ENCODE data around the genes C14orf180, JAG2 and BTBD6.

GRCh38 chr14:104240153-104240941 is 102.0 kb downstream of the KIF26A start:
- PRO-cap, 7 experiments = no peak in any of the 7 experiments
- RAMPAGE, long total RNA, 2 experiments = no peak in any of the 2 experiments

DNA sequence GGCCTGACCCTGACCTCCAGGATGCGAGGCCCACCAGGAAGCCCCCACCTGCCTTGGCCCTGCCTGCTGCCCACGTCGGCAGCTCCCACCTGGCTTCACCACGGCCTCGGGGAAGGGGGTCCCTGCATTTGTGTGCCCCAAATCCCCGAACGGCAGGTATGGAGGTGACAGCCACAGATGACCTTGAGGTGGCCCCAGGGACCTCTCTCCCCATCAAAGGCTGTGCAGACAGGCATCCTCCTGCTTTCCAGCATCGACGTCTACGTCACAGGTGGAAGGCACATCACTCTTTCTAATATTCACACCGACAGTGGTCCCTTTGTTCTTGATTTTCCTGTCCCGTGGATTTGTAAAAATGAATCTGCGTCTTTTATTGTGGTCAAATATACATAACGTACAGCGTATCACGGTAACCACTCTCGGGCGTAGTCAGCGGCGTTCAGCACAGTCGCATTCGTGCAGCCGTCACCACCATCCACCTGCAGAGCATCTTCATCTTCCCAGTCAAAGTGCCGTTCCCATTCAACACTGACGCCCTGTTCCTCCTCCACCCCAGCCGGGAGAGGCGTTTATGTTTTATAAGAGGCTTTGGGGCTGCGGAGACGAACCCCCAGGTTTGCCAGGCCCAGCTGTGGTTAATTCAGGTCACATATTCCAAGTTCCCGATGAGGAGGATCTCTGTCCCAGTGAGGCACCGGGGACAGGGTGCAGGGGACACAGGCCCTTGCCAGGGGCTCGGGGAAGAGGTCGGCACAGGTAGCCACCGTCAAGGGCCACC is 189.6 kb upstream of the C14orf180 start:
- PRO-cap, 7 experiments = no peak in any of the 7 experiments
- RAMPAGE, long total RNA, 2 experiments = no peak in any of the 2 experiments

DNA sequence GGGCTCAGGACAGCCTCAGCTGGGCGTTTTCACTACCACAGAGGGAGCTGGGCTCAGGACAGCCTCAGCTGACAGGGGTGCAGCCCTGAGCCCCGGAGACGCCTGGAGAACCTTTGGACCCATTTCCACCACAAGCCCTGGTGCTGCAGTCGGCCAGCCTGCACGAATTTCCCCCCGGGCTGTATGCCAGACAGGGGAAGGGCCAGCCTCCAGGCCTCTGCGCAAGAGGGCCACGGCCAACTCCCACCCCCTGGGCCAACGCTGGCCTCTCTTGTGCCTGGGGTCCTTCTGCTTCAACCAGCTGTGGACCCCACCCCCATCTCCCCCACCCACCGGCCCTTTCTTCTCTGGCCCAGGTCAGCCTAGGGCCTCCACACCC is 2.6 kb upstream of the C14orf180 start:
- PRO-cap, 7 experiments = no peak in any of the 7 experiments
- RAMPAGE, long total RNA, 2 experiments = no peak in any of the 2 experiments

DNA sequence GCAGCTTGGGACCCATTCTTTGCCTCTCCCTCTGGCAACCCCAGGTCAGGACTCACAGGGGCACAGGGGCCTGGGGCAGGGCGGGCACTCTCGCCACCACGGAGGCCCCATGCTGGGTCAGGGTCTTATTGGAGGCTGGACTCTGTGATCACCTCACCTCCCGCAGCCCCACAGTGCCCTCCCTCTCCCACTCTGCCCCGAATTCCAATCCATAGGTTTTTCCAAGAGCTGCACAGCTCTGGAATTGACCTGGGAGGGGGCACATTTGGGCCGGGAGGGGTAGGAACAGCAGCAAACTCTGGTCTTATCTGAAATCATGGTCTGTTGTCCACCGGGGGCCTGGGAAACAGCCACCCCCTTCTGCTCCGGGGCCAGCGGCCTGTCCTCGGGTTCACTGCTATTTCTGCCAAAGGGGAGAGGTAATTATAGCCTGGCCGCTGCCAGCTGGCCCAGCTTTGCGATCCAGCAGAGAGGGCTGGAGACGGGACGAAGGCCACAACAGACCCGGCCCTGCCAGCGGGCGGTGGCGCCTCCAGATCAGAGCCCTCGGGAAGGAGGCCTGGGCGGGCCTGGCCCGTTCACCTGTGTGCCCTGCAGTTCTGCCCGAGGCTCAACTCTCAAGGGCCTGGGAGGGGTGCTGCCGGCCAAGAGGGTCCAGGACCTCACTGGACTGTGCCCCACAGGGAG is at the start of gene C14orf180:
TSS of gene C14orf180 (plus strand) at position 496 of the 687 bp plus-strand sequence.
- PRO-cap, 7 experiments = no peak in any of the 7 experiments
- RAMPAGE, long total RNA, 2 experiments = no peak in any of the 2 experiments

DNA sequence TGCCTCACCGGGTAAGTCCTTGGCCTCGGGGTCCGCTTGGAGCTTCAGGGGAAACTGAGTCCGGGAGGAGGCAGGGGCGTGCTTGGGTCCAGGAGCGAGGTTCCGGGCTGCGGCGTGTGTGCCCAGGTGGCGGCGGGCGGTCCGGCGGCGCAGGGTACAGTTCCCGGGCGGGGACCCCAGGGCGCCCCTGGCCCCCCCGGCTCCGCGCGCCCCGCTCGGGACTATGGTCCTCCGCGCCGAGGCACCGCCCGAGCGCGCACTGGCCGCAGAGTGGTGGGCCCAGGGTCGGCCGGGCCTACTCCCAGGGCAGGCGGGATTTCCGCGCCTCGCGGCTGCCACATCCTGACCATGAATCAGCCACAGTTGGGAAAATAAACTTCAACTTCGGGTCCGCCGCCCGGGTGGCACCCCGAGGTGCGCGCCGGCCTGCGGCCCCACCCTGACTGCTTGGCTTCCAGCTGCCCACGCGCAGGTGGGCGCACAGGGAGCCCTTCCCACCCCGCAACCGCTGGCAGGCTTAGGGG is 373 bp downstream of the INF2 start:
- PRO-cap, 7 experiments = peak in 2 of 7 experiments; most common minus-strand start position 355 of the sequence (in 2)
- RAMPAGE, long total RNA, 2 experiments = no peak in any of the 2 experiments

DNA sequence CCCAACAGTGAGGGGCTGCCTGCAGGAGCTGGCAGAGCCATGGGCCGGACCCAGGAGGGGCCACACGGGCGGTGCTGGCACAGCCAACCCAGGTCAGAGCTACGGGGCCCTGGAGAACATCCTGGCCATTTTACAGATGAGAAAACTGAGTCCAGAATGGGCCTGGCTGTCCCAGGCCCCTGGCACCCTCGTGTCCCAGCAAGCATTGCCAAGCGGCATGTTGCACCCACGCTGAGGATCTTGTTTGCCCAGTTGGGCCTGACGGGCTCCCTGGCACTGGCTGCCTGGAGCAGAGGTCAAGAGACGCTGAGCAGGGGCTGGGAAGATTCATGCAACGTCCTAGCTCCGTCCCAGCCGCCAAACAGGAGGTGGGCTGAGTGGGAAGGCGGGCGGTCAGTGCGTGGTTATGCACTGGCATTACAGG is 4.7 kb downstream of the INF2 start:
- PRO-cap, 7 experiments = no peak in any of the 7 experiments
- RAMPAGE, long total RNA, 2 experiments = no peak in any of the 2 experiments

- PRO-cap, 7 experiments = no peak in any of the 7 experiments
- RAMPAGE, long total RNA, 2 experiments = no peak in any of the 2 experiments
Measured at GRCh38 chr14:104789749-104790271, 5.7 kb downstream of the AKT1 start.

- PRO-cap, 7 experiments = peak in 1 of 7 experiments; most common plus-strand start chr14:104794284 (in 1)
- RAMPAGE, long total RNA, 2 experiments = no peak in any of the 2 experiments
Measured at GRCh38 chr14:104793856-104794530, 1.6 kb downstream of the AKT1 start.

- PRO-cap, 7 experiments = no peak in any of the 7 experiments
- RAMPAGE, long total RNA, 2 experiments = no peak in any of the 2 experiments
Measured at GRCh38 chr14:104827009-104828172, 26.5 kb downstream of the ZBTB42 start.

DNA sequence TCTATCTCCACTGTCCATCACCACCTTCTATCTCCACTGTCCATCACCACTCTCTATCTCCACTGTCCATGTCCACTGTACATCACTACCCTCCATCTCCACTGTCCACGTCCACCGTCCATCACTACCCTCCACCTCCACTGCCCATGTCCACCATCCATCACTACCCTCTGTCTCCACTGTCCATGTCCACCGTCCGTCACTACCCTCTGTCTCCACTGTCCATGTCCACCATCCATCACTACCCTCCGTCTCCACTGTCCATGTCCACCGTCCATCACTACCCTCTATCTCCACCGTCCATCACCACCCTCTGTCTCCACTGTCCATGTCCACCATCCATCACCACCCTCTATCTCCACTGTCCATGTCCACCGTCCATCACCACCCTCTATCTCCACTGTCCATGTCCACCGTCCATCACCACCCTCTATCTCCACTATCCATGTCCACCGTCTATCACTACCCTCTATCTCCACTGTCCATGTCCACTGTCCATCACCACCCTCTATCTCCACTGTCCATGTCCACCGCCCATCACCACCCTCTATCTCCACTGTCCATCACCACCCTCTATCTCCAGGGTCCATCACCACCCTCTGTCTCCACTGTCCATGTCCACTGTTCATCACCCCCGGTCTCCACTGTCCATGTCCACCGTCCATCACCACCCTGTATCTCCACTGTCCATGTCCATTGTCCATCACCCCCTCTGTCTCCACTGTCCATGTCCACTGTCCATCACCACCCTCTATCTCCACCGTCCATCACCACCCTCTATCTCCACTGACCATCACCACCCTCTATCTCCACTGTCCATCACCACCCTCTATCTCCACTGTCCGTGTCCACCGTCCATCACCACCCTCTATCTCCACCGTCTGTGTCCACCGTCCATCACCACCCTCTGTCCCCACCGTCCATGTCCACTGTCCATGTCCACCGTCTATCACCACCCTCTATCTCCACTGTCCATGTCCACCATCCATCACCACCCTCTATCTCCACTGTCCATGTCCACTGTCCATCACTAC is 3.7 kb upstream of the CEP170B start:
- PRO-cap, 7 experiments = no peak in any of the 7 experiments
- RAMPAGE, long total RNA, 2 experiments = no peak in any of the 2 experiments

- PRO-cap, 7 experiments = peak in 4 of 7 experiments; most common plus-strand start chr14:104865930 (in 3); most common minus-strand start chr14:104865817 (in 4)
- RAMPAGE, long total RNA, 2 experiments = no peak in any of the 2 experiments
Measured at GRCh38 chr14:104865525-104866312, 651 bp downstream of the CEP170B start.

- PRO-cap, 7 experiments = no peak in any of the 7 experiments
- RAMPAGE, long total RNA, 2 experiments = no peak in any of the 2 experiments
Measured at GRCh38 chr14:104974050-104974383, 4.2 kb downstream of the AHNAK2 start.

DNA sequence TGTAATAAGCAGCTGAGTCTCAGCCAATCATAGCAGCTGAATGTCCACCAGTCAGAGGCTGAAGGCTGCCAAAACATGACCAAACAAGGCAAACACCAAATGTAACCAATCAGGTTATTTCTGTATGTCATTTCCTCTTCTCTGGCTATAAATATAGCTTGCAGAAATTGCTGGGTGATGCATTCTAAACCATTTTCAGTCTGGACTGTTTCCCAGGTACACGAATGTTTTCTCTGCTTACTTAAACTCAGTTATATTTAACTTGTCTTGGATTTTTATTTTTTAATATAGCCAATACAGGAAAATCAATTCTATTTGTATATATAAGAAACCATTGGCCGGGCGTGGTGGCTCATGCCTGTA is 6.3 kb upstream of the CDCA4 start:
- PRO-cap, 7 experiments = no peak in any of the 7 experiments
- RAMPAGE, long total RNA, 2 experiments = no peak in any of the 2 experiments

- PRO-cap, 7 experiments = peak in 5 of 7 experiments; most common plus-strand start chr14:105168910 (in 1); most common minus-strand start chr14:105168728 (in 5)
- RAMPAGE, long total RNA, 2 experiments = no peak in any of the 2 experiments
Measured at GRCh38 chr14:105168370-105169545, at the start of gene JAG2. Gene JAG2 (minus strand): TSS chr14:105168776.

DNA sequence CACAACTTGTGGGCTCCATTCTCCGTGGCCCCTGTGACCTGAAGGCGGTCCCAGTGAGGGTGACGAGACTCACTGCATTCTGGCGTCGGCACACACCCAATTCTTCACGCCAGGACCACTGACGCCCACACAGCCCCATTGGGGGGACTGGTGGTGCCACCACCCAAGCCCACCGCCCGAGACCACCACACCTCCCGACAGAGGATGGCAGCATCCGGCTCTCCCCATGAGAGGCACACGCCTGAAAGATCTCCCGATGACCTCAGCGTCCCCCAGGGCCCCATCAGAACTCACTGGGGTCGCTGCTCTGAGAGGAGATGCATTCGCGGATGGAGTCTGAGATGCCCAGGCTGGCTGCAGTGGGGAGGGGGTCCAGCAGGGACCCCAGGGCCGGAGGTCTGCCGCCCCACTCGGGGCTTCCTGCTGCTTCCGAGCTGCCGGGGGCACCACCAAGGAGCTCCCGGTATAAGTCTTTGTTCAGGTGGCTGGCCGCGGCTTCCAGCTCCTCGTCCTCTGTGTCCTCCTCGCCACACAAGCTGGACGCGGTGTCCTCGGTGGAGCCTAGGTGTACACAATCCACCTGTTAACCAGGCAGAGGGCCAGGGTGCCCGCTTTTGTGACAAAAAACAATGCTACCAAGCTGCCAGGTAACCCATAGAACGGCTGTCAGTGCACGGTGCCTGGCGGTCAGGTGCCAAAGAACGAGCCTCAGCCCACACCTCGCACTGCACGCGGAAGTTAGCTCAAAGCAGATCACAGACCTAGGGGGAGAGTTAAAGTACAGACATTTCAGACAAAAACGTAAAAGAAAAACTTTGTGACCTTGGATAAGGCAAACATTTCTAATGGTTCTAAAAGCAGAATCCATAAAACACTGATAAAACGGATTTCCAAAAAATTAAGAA is 26.7 kb upstream of the BTBD6 start:
- PRO-cap, 7 experiments = no peak in any of the 7 experiments
- RAMPAGE, long total RNA, 2 experiments = start-site peak on the minus strand in 2 of 2 experiments, centred at positions 359 to 543 of the sequence, 7 to 10 reads per replicate

DNA sequence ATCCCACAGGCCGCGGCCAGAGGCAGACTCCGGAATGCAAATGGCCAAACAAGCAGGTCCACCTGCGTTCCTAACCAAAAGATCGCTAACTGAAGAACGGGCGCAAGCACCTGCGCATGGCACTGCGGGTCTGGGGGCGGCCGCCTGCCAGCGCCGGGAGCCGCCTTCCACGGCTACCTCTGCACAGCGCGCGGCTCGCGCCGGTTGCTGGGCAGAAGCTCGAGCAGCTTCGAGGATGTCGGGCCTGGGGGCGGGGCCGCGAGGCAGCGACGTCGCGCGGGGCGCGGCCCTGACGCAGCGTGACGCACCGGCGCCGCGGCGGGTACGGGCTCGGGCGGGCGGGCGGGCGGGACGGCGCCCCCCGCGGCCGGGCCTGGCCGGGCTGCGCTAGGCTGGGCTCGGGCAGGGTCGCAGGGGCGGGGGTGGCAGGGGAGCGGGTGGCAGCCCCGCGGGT is at the start of gene BTBD6:
TSS of gene BTBD6 (plus strand) at position 295 of the 454 bp plus-strand sequence.
- PRO-cap, 7 experiments = peak in 7 of 7 experiments; most common plus-strand start position 300 of the sequence (in 5); most common minus-strand start position 209 of the sequence (in 7)
- RAMPAGE, long total RNA, 2 experiments = start-site peak on the minus strand in 1 of 2 experiments, centred at position 208 of the sequence, 9 reads per replicate

GRCh38 chr14:105249555-105250281 is 1.4 kb downstream of the BTBD6 start:
- PRO-cap, 7 experiments = no peak in any of the 7 experiments
- RAMPAGE, long total RNA, 2 experiments = no peak in any of the 2 experiments

GRCh38 chr14:105255135-105255585 is 6.8 kb downstream of the BTBD6 start:
- PRO-cap, 7 experiments = no peak in any of the 7 experiments
- RAMPAGE, long total RNA, 2 experiments = no peak in any of the 2 experiments

DNA sequence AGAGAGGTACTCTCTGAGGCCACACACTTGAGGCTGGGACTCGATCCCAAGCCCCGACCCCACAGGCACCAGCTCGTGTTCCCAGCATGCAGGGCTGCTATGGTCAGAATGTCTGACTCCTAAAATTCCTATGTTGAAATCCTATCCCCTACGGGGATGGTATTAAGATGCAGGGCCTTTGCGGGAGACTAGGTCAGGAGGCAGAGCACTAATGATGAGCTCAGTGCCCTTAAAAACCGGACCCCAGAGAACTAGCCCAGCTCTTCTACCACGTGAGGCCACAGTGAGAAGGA is 25.2 kb downstream of the BRF1 start:
- PRO-cap, 7 experiments = no peak in any of the 7 experiments
- RAMPAGE, long total RNA, 2 experiments = no peak in any of the 2 experiments

- PRO-cap, 7 experiments = no peak in any of the 7 experiments
- RAMPAGE, long total RNA, 2 experiments = no peak in any of the 2 experiments
Measured at GRCh38 chr14:105293994-105294911, 6.5 kb downstream of the BRF1 start.